ENCODE measurements around the genes CBX6, APOBEC3A, APOBEC3B and ATF4.

DNA sequence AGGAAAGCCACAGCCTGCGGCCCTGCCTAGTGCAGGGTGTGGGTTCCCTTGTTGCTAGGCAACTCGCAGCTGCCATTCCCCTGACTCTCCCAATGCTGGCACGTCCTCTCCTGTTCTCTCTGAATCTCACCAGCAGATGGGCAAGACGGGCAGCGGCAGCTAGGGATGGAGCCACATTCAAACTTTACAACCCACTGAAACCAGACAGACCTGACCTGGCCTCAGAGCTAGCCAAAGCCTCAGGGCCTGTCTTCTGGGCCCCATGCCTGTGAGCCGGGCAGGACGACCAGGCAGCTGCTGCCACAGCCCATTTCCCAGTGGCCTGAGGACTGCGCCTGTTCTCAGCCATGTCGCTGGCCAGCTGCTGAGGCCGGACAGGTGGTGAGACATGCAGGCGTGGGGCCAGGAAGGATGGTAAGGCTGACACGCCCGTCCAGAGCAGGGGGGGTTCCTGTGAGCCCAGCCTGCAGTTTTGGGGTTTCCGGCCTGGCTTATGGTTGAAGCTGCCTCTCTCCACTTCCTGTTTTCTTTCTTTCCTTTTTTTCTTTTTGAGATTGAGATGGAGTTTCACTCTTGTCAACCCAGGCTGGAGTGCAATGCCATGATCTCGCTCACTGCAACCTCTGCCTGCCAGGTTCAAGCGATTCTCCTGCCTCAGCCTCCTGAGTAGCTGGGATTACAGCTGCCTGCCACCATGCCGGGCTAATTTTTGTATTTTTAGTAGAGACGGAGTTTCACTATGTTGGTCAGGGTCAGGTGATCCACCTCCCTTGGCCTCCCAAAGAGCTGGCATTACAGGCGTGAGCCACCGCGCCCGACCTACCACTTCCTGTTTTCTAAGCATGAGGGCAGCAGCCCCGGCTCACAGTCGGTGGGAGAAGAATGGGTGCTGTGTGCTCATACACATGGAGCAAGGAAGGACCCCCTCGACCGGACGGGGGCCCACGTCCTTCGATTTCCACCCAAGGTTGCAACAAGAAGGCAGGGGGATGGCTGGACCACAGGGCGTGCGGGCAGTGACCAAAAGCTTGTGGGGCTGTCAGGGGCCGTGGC is 4.0 kb downstream of the SUN2 start:
- RAMPAGE, long total RNA, result no peak
- RRBS, result 97% methylated on average over 4 of the region's 32 CpGs

DNA sequence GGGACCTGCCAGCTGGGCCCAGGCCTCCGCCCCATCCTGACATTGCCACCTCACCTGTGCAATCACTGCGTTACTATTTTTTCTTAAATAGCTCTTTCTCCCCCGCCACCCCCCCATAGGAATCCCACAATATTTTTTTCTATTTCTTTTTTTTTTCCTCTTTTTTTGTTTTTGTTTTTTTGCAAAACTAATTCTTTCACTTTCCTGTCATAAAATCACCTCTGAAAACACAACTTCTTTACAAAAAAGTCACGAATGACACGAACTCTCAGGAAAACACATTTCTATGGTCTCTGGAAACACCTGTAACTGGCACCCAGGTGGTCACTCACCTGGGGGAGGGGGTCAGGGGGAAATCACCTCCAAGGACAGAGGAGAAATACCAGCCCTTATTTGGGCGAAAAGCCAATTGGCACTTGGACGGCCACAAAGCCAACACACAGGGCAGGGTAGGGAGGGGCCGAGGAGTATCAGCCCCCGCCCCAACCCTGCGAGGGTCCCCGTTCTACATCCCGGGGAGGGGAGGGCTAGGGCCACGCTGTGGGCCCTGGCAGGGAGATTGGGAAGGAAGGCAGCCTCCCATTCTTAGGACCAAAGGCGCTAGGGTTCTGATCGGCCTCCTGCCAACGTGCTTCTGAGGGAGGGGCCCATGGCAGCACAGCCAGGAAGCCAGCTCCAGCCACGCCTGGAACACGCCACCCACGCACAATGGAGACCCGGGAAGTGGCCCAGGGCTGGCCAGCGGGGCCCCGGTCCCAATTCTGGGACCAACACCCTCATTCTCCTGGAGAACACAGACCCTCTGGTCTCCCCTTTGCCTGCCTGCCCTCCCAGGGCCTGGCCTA is 7.7 kb downstream of the CBX6 start:
- RAMPAGE, long total RNA, result no peak
- RRBS, result no CpG with 5 or more reads among the region's 22 CpGs

- RAMPAGE, long total RNA, result no peak
- RRBS, result 1% methylated on average over 44 of the region's 129 CpGs
Measured at GRCh38 chr22:38871405-38872561, at the start of gene CBX6. Gene CBX6, minus strand, starts transcription at chr22:38872216.

DNA sequence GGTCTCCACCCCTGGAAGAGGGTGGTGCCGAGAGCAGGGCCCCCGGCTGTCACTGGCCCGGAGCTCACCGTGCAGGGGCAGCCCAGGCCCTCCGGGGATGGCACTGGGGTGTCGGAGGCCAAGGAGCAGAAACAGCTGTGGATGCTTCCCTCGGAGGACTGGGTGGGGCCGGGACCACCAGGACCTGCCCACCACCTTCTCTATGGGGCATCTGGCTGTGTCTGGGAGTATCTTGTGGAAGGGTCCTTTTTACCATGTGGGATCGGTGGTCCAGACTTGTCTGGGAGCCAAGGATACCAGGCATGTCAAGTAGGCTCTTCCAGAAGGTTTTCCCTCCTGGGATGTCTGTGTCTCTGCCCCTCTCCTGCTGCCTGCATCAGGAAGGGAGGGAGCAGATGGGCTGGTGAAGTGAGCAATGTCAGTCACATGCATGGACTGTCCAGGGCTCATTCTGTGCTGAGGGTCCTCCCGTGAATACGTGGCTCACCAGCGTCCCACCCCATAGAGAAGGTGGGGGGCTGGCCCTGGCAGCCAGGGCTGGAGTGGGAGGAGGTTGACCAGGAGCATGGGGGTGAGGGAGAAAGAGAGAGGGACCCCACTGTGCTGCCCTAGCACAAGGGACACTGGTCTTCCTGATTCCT is 4.1 kb upstream of the APOBEC3A start:
- RAMPAGE, long total RNA, result no peak
- RRBS, result 69% methylated on average over 4 of the region's 12 CpGs

GRCh38 chr22:38957245-38957794 is at the start of gene APOBEC3A:
Gene APOBEC3A, plus strand, starts transcription at chr22:38957609.
- RAMPAGE, long total RNA, result no peak
- RRBS, result no CpG with 5 or more reads among the region's 11 CpGs

- RAMPAGE, long total RNA, result no peak
- RRBS, result no CpG with 5 or more reads among the region's 12 CpGs
Measured at GRCh38 chr22:38964744-38965463, 7.5 kb downstream of the APOBEC3A start.

- RAMPAGE, long total RNA, result start-site peak on the plus strand at chr22:38982374-38982438, 435 and 20 reads in 2 replicates
- RRBS, result no CpG with 5 or more reads among the region's 16 CpGs
Measured at GRCh38 chr22:38981907-38982789, at the start of gene APOBEC3B. Gene APOBEC3B, plus strand, starts transcription at chr22:38982347.

GRCh38 chr22:39087448-39088405 is 9.3 kb upstream of the APOBEC3H start:
- RAMPAGE, long total RNA, result no peak
- RRBS, result no CpG with 5 or more reads among the region's 14 CpGs

DNA sequence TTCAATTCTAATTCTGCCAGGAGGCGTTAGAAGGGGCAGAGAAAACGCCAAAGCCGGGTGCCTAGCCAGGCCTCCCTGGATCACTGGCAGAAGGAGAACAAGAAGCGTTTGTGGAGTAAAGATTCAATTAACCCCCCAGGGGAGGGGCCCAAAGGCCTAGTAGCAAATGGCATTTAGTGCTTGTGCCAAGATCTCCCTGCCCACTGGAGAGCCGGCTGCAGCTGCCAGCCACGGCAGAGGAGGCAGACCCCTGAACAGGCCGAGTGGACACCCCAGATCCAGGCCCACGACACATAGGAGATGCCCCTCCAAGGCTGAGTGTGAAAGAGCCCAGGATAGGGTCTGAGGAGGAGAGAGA is 7.0 kb downstream of the PDGFB start:
- RAMPAGE, long total RNA, result no peak
- RRBS, result no CpG with 5 or more reads among the region's 8 CpGs

DNA sequence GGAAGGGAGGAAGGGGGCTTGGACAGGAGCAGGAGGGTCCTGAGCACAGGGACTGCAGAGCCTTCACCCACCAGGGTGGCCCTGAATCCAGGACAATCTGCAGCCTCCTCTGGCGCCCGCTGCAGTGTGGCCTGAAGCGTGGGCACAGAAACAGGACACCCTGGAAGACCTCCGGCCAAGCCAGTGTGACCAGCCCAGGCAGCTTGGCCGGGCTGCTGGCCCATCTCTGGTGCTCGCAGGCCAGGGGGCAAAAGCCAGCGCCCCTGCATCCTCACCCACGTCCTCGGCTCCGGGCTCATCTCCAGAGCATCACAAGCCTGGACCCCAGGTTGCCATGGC is 9.2 kb upstream of the PDGFB start:
- RAMPAGE, long total RNA, result no peak
- RRBS, result 47% methylated on average over 6 of the region's 10 CpGs

GRCh38 chr22:39254799-39255328 is 10.1 kb upstream of the PDGFB start:
- RAMPAGE, long total RNA, result no peak
- RRBS, result 3% methylated on average over 4 of the region's 16 CpGs

DNA sequence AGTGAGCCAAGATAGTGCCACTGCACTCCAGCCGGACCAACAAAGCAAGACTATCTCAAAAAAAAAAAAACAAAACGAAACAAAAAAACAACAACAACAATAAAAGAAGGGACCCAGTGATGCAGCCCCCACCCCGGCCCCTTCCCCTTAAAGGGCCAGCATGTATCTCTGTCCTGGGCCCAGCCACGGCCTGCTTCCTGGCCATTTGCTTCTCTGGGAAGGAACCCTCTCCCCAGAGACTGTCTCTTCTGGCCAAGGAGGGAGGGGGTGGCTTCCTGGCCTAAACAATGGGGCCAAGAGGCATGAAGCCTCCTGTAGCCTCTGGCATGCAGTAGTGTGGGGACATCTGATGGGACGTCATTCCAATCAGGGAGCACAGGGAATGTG is 25.4 kb upstream of the PDGFB start:
- RAMPAGE, long total RNA, result no peak
- RRBS, result 100% methylated on average over 1 of the region's 5 CpGs

DNA sequence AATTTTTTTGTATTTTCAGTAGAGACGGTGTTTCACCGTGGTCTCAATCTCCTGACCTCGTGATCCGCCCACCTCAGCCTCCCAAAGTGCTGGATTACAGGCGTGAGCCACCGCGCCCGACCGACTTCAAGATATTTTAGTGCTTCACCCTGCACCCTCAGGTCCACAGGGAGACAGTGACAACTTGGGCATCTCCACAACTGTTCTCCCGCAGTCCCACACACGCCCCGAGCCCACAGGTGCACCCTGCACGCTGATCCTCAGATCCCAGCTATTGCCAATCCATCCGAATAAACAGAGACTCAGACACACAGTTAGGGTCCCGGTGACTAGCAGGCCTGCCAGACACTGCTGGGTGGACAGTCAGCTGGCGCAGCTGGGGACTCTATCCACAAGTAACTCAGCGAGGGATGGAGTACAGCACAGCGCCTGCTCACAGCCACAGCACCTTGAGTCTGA is 7.9 kb downstream of the RPL3 start:
- RAMPAGE, long total RNA, result no peak
- RRBS, result no CpG with 5 or more reads among the region's 18 CpGs

DNA sequence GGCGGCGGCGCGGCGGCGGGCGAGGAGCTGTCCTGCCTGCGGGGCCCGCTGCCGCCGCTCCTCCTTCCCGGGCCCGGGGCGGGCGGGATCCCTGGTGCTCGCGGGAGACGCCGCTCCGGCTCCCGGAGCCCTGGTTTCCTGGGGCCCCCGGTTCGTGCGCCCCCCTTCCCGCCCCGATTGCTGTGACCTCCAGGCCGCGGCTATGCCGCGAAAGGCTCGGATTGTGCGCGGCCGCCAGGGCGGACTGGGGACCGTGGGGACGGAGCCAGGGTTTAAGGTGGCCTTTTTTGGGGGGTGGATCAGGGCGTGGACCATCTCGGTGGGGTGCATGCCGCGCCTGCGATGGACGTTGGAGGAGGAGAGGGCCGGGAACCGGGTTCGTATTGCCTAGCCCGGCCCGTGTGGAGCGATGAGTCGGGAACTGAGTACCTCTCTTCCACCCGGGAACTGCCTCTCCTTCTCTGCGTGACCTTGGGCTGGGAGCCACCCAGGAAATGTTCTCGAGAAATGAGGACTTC is 481 bp downstream of the SYNGR1 start:
- RAMPAGE, long total RNA, result no peak
- RRBS, result 5% methylated on average over 23 of the region's 53 CpGs

- RAMPAGE, long total RNA, result no peak
- RRBS, result no CpG with 5 or more reads among the region's 9 CpGs
Measured at GRCh38 chr22:39353303-39353841, 3.6 kb downstream of the SYNGR1 start.

DNA sequence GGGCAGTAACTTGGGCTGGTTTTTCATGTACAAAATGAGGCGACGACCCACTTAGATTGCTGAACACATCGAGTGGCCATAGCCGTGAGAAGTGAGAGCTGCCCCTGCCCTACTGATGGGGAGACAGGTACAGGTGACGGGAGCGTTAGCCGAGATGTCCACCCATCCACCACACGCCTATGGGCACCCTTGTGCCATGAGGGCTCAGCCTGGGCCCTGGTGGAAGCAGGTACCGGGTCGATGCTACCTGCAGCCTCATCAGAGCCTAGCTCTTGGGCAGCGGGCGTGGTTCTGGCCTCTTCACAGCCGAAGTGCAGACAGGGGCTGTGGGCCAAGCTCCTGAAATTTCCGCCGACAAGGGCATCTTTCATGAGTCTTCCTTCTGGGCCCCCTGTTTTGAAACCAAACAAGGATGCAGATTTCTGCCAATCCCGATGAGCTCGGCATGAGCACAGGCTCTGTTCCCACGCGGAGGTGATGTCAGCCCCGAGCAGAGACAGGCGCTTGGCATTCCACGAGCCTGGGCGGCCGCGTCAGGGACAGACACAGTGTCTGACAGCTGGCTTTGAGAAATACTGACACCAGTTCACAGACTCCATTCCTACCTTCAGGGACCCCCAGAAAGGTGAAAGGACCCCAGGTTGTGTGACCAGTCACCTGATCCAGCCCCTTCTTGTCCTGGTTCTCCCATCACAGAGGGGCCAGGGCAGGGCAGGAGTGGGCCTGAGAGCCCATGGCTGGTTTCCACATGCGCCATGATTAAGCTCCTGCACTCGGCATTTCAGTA is 22.5 kb upstream of the MGAT3 start:
- RAMPAGE, long total RNA, result no peak
- RRBS, result no CpG with 5 or more reads among the region's 27 CpGs

- RAMPAGE, long total RNA, result no peak
- RRBS, result no CpG with 5 or more reads among the region's 18 CpGs
Measured at GRCh38 chr22:39473860-39475064, 17.4 kb downstream of the MGAT3 start.

DNA sequence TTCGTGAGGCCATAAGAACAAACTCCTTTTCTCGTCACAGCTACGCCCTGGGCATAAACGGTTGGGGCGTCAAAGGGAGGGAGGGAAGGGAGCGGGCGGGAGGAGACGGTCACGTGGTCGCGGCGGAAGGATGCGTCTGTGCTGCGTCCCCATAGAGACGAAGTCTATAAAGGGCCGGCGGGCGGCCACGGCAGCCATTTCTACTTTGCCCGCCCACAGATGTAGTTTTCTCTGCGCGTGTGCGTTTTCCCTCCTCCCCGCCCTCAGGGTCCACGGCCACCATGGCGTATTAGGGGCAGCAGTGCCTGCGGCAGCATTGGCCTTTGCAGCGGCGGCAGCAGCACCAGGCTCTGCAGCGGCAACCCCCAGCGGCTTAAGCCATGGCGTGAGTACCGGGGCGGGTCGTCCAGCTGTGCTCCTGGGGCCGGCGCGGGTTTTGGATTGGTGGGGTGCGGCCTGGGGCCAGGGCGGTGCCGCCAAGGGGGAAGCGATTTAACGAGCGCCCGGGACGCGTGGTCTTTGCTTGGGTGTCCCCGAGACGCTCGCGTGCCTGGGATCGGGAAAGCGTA is at the start of gene ATF4:
ATF4 (plus strand) TSS at position 196 of the 569 bp plus-strand sequence.
- RAMPAGE, long total RNA, result no peak
- RRBS, result 1% methylated on average over 15 of the region's 53 CpGs

DNA sequence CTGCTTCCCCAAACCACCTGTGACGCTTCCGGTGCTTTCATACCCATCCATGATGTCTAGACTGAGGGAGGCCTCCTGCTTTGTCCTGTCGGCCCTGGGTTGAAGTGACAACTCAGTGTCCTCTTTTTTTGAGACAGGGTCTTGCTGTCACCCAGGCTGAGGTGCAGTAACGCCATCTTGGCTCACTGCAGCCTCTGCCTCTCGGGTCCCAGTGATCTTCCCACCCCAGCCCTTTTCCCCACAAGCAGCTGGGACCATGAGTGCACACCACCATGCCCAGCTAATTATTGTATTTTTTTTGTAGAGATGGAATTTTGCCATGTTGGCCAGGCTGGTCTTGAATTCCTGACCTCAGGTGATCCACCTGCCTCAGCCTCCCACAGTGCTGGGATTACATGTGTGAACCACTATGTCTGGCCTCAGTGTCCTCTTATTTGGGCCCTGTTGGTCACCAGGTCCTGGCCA is 5.5 kb downstream of the RPS19BP1 start:
- RAMPAGE, long total RNA, result no peak
- RRBS, result no CpG with 5 or more reads among the region's 5 CpGs

GRCh38 chr22:39898886-39899575 is 1.9 kb upstream of the GRAP2 start:
- RAMPAGE, long total RNA, result no peak
- RRBS, result no CpG with 5 or more reads among the region's 4 CpGs